Fibroblast of villous mesenchyme (primary cell): ENCODE data around the gene IGFBP3.

DNA sequence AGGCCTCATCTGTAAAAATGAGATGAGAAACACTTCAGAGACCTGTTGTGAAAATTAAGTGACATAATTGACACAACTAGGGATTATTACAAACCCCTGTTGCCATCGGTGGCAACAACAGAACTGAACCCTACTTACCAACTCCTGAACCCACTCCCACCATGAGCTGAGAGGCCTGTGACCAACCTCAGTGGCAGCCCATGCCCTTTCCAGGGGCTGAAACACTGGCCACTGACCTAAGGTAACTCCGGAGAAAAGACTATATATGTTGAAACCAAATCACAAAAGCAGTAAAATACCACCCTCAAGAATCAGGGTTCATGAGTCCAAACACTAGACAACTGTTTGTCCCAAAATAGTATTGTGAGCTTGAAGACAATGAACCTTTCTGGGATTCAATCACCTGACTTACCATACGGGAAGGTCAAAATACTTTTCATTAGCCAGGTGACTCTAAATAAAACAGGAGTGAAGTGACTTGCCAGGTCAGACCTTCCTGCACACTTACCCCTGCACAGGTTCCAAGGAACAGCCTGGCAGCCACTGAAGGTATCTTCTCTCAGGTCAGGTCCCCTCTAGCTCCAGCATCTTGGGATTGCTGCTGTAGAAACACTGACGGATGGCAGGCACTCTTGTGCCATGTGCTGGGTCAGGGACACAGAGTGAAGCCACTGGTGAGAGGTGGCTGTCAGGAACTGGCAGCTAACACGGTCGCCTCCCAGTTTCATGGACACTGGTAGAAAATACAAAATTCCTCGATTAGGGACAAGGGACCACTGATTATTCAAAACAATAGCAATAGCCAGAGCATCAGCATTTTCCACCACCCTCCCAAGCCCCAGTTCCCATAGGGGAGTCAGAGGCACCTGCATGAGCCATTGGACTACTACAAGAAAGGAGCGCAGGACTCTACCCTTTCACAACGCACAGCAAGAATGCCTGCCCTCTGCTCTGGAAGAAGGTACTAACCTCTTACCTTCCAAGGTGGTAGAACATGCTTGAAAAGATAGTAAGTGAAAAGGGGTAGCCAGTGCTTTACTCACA lies 4.8 kb upstream of the MYO1G start:
- CAGE, long polyA plus RNA, result no peak

DNA sequence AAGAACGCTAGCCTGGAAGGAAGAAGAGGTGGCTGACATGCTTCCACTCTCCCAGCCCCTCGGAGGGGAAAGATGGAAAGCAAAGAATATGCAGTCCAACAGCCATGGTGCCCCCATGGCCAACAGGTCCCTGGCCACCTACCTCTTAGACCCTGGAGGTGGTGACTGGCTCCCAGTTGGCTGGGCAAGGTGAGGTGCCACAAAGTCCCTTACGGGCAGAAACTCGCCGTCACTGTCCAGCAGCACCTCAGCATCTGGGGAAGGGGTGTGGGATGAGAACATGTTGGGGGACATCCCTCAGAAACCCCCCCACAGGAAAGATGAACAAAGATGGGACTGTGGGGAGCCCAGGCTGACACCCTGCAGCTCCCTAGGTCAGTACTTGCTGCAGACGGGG lies 10.1 kb downstream of the TBRG4 start:
- CAGE, long polyA plus RNA, result no peak

- CAGE, long polyA plus RNA, result no peak
These were observed 7.2 kb downstream of the TBRG4 start for GRCh38 chr7:45104369-45104644.

DNA sequence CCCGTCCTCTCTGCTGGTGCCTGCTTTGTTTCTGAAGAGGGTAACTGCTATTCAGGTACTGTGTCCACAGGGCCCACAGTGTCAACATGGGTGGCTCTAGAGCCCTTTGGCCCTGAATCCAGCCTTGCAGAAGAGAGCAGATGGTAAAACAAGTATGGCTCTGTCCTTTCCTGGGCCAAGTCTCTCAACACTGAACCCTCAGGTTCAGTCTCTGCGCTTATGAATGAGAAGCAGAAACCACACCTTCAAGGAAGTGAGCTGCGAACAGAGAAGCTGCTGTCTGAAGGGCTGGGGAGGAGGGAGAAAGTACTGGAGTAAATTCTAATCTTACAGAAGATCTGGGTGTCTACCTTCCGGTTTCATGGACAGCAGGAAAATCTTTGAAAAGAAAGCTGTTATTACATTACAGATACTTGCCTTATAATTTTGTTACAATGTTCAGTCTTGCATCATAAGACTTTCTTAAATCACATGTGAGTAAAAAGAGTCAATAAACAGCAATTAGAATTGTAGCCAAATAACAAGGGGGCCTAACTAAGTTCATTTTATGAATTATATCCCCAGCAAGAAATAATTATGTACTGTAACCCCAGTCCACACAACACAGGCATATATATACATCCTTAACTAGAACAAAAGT lies 4.1 kb downstream of the TBRG4 start:
- CAGE, long polyA plus RNA, result no peak

GRCh38 chr7:45697757-45698216 lies 123.6 kb downstream of the ADCY1 start:
- CAGE, long polyA plus RNA, result no peak

- CAGE, long polyA plus RNA, result start-site peak on the minus strand at chr7:45921262-45921268, 40 and 88 reads in 2 replicates
These were observed at the start of gene IGFBP3 for GRCh38 chr7:45920479-45921621. IGFBP3 (minus strand) TSS chr7:45921272.

- CAGE, long polyA plus RNA, result no peak
These were observed 1.1 kb upstream of the IGFBP3 start for GRCh38 chr7:45922163-45922667.

DNA sequence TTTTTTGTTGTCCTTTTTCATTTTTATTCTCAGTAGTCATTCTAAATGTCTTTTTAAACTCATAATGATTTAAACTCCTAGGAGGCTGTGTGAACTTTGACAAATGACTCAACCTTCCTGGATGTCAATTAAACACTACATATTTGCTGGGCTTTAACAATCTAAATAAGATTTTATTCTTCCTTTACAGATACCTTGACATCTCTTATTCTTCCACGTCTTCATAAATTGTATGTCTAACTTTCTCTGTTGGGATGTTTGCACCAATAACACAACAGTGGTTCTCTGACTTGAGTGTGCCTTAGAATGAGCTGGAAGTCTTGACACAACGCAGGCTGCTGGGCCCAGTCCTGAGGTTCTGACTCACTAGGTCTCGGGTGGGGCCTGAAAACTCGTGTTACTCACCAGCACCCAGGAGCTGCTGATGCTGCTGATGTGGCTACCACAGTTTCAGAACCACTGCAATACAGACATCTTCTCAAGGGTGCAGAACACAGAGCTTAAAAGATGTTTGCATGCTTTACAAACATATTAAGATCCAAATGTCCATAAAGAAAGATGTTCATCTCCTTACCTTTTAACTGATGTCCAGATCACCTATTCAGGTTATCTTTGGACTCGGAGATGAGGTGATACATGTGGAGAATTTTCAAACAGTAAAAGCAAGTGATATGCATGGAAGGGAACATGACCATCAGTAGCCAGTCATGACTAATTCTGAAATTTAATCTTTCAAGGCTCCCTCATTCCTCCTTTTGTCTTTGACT lies 565.8 kb upstream of the IGFBP3 start:
- CAGE, long polyA plus RNA, result no peak

DNA sequence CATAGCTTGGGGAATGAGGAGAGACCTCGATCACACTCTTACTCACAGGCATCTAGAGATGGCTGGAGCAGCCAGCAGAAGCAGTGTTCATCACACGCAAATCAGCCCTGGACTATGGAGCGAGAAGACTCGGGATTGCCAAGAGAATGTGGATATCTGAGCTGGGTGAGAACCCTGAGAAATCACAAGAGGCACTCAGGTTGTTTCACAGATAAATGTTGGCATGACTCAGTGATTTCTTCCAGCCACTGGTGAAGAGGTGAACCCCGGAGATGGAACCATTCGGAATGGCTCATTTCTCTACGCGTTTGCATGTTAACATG lies 820.1 kb upstream of the IGFBP3 start:
- CAGE, long polyA plus RNA, result no peak

- CAGE, long polyA plus RNA, result no peak
These were observed 612.0 kb downstream of the TNS3 start for GRCh38 chr7:46969933-46970358.

- CAGE, long polyA plus RNA, result no peak
These were observed 534.9 kb downstream of the TNS3 start for GRCh38 chr7:47046981-47047425.

DNA sequence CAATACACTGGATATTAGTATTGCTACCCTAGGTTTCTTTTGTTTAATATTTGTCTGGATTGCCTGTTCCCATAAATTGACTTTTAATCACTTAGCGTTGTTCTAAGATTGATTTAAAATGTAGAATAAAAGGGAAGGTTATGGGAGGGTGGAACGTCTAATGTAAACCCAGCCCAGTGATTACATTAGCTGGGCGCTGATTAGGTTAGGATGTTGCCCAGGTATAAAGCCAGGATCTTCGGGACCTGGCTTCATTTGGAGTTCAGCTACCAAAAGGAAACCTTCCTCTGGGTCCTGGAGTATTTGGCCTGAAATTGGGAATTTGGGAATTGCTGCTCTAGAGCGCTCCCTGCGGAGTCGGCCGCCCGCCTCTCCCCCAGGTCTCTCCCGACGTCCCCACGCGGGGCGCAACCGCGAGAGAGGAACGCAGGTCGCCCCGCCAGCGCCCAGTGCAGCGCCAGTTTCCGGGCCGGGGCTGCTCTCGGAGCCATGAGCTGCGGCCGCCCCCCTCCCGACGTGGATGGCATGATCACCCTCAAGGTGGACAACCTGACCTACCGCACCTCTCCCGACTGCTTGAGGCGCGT lies 529.5 kb downstream of the TNS3 start:
- CAGE, long polyA plus RNA, result no peak

GRCh38 chr7:47327846-47328555 lies 253.9 kb downstream of the TNS3 start:
- CAGE, long polyA plus RNA, result no peak

- CAGE, long polyA plus RNA, result no peak
These were observed 245.0 kb downstream of the TNS3 start for GRCh38 chr7:47336657-47337644.

DNA sequence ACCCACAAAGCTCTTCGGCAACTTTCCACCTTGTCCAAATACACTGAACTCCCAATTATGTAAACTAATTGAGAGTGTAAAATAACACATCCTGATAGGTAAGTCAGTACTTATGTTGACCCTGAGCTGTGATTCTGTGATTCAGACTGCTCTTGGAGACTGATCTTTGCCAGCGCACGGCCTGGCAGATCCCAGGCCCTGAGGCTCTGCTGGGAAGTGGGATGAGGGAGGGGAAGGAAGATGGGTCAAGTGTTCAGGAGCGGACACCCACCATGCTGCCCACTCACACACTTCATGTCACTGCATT lies 226.3 kb downstream of the TNS3 start:
- CAGE, long polyA plus RNA, result no peak

- CAGE, long polyA plus RNA, result no peak
These were observed 121.5 kb downstream of the TNS3 start for GRCh38 chr7:47460343-47460979.

DNA sequence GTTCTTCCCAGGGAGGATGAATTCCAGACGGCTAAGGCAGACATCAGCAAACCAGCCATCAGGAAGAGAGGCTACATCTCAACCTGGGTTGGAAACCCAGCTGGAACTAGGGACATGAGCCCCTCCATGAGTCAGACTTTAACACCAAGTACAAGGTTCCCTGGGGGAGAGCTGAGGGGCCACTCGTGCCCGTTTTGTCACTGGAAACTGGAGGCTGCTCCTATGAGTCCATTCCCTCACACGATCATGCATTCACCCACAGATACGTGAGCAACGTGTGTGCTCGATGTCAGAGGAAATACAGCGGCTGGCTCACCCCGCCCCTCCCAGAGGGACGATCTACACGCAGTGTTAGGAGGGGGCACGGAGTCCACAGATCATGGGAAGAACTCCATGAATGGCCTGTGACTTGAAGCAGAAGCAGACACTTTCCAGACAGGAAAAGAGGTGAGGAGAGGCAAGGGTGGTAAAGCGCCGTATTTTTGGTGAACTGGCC lies 41.6 kb downstream of the TNS3 start:
- CAGE, long polyA plus RNA, result no peak

DNA sequence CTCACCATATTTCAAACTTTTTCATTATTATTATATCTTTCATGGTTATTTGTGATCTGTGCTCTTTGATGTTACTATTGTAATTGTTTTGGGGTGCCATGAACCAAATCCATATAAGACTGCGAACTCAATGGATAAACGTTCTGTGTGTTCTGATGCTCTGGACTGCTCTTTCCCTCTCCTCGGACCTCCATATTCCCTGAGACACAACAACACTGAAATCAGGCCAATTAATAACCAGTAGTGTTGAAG lies 29.5 kb downstream of the TNS3 start:
- CAGE, long polyA plus RNA, result no peak

DNA sequence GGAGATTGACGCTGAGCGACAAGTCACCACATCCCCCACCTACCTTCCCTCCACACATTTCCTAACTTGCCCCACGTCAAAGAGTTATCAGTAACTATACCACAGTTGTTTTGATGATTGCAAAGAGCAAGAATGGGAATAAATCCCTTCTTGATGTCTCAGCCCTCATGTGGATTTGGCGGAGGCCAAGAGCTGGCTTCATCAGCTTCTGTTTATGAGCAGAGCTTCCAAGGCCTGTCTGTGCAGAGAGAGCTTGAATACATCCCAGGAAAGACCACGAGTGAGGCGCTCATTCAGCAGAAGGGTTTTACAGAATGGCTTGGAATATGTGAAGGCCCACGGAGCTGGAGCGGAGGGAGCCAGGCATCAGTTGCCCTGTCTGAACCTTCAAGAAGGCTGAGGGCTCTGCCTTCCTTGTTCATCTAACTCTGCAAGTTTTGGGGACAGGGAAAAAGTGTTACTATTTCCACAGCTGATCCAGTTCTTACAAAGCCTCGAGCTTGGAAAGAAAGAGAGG lies 28.2 kb upstream of the TNS3 start:
- CAGE, long polyA plus RNA, result no peak

- CAGE, long polyA plus RNA, result no peak
These were observed 53.3 kb upstream of the TNS3 start for GRCh38 chr7:47634955-47635952.